ENCODE data around the genes ATP8B3, REXO1, BTBD2 and AP3D1.

- PRO-cap = no peak
These were observed 23.3 kb upstream of the TCF3 start for GRCh38 chr19:1675565-1676171.

- PRO-cap = unidirectional peak, plus-strand start at chr19:1812497
These were observed at the start of gene ATP8B3 for GRCh38 chr19:1811943-1813186. ATP8B3 (minus strand) TSS chr19:1812276.

DNA sequence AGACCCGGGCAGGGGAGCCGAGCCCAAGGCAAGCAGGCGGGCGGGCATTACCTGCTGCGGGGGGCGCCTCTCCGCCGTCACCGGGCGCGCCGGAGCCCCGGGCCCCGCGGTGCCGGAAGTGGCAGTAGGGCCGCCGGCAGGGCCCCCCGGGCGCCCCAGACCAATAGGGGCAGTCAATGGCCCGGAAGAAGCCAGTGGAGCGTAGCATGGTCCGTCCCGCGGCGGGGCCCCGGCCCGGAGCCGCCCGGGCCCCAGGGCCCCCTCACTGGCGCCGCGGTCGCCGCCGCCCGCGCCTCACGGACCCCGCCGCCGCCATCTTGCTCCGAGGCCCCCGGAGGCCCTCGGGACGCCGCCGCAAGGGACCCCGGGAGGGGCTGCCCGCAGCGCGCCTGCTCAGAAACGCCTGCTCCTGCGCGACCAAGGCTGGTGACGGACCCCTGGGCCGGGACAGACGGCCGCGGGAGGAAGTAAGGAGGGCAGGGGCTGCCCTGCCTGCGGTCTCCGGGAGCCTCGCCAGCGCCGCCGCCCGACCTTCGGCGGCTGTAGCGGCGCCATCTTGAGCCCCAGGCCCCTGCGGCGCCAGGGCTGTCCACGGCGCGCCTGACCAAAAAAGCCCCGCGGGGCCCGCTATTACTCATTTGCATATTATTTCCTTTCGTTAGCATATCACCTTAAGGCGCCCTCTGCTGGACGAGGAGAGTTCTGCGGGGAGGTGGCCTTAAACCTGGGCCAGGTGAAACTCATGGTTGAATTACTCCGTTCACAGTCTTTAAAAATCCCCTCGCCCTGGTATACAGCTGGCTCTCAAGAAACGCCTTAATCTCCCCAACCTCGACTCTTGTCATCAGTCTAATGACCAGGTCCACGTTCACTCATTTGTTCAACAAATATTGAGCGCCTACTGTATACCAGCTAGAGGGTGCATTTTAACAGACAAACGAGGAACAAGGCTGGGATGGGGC, at the start of gene REXO1:
Gene REXO1, minus strand, starts transcription at position 333 of the 962 bp plus-strand sequence.
- PRO-cap = bidirectional peak, plus-strand start at position 344 of the sequence, minus-strand start at position 319 of the sequence; unidirectional peak, minus-strand start at position 575 of the sequence

DNA sequence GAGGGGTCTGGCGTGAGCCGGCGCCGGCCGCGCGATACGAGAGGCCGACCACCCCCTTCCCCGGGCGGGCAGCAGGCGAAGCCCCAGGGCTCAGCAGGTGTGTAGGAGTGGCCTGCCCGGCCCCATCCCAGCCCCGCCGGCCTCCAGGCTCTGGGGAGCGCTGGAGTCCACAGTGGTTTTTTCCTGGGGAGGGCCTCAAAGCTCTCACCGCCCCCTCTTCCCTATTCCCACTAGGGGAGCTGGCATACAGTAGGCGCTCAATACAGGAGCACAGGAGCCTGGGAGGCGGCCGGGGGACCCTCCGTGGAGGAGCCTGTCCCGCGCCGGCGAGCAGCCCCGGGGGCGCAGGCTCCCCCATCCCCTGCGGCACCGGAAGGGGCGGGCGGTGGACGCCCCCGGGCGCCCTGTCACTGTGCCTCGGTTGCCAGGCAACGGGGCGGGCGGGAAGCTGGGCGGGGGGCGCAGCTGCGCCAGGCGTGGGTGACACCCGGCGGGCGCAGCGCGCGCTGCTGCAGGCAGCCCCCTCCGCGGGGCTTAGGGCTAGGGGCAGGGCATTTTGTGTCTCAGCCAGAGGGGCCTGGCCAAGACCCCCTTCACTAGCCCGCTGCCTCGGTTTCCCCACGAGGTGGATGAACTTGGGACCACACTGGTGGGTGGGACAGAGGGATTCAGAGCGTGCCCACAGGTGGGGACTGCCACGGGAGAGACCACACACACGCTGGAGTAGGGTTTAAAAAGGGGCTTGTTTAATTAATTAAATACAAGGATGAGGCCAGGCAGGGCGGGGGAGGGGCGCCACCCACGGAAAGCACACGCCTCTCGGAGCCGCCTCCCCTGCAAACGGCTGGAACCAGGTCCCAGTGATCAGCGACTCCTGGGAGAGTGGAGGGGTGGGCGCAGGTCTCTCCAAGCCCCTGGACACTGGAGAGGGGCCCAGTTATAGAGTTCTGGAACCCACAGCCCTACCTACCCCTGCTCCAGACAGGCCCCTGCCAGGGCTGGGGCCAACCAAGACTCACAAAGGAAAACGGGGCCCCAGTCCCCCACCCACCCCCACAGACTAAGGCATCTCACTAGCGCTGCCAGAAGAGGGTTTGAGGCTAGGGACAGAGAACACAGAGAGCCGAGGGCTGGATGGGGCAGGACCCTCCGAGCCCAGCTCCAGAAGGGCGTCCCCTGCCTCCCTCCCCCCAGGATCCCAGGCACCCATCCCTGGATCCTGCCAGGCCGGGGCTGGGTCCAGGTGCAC, 3.8 kb upstream of the REXO1 start:
- PRO-cap = no peak

- PRO-cap = no peak
These were observed 2.1 kb downstream of the ADAT3 start for GRCh38 chr19:1907283-1907733.

GRCh38 chr19:1911753-1912654, 6.8 kb downstream of the ADAT3 start:
- PRO-cap = no peak

GRCh38 chr19:1921848-1922105, 16.6 kb downstream of the ADAT3 start:
- PRO-cap = no peak

- PRO-cap = unidirectional peak, minus-strand start at chr19:2015706
These were observed at the start of gene BTBD2 for GRCh38 chr19:2014862-2016025. BTBD2 (minus strand) TSS chr19:2015714.

GRCh38 chr19:2042519-2043114, 8.4 kb downstream of the MKNK2 start:
- PRO-cap = no peak

DNA sequence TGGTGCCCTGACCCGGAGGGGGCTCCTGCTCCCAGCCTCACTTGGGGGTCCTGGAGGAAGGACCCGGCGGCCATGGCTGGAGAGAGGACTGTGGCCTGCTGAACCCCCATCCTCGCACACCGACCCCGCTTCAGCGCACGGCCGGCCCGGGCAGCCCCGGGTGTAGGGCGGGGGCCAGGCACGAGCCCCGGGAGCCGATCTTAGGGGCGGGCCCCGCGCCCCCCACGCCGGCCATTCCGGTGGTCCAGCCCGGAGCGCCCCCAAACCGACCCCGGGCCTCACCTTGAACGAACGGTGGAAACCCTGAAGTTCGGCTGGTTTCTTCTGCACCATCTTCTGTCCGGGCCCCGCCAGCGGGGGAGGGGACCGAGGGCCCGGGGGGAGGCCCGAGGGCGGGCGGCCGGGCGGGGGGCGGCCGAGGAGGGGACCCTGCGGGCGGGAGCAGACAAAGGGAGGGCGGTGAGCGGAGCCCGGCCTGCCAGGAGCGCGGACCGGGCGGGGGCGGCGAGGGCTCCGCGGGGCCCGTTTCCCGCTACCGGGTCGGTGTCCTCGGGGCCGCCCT, 444 bp downstream of the MKNK2 start:
- PRO-cap = no peak

GRCh38 chr19:2051711-2052829, 1.0 kb upstream of the MKNK2 start:
- PRO-cap = no peak

DNA sequence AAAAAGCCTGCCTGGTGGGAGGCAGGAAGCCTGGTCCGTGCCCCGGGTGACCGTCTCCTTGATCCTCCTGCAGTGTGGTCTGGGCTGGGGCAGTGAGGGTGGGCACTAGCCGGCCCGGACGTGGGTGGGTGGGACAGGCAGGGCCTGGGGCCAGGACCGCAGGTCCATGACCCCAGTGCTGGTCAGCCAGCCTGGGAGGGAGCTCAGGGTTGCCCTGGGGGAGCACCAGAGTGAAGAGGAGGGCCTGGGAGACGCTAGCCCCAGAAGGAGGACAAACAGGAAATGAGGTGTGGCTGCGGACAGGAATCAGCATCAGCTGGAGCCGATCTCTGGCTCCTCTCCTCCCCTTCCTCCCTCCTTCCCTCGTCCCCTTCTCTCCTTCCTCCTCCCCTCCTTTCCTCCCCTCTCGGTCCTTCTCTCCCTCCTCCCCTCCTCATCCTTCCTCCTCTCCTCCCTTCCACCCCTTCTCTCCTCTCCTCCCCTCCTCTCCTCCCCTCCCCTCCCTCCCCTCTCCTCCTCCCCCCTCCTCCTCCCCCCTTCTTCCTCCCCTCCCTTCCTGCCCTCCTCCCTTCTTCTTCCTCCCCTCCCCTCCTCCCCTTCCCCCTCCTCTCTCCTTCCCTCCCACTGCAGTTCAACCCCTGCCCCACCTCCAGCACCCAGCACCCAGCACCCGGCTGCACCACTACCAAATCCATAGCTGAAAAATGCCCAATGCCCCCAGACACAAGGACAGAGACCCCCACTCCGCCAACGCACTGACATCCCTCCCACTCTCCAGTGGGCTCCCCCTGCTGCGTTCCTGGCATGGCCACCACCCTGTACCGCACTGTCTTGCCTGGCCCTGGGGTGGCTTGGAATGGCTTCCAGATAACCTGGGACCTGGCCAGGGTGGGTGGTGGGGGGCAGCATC, 5.4 kb upstream of the MKNK2 start:
- PRO-cap = no peak

- PRO-cap = bidirectional peak, plus-strand start at chr19:2061668, minus-strand start at chr19:2061475
These were observed 9.8 kb upstream of the MKNK2 start for GRCh38 chr19:2060523-2061597.

- PRO-cap = no peak
These were observed 20.1 kb upstream of the MKNK2 start for GRCh38 chr19:2070875-2071736.

GRCh38 chr19:2118306-2119039, 21.8 kb downstream of the IZUMO4 start:
- PRO-cap = no peak

DNA sequence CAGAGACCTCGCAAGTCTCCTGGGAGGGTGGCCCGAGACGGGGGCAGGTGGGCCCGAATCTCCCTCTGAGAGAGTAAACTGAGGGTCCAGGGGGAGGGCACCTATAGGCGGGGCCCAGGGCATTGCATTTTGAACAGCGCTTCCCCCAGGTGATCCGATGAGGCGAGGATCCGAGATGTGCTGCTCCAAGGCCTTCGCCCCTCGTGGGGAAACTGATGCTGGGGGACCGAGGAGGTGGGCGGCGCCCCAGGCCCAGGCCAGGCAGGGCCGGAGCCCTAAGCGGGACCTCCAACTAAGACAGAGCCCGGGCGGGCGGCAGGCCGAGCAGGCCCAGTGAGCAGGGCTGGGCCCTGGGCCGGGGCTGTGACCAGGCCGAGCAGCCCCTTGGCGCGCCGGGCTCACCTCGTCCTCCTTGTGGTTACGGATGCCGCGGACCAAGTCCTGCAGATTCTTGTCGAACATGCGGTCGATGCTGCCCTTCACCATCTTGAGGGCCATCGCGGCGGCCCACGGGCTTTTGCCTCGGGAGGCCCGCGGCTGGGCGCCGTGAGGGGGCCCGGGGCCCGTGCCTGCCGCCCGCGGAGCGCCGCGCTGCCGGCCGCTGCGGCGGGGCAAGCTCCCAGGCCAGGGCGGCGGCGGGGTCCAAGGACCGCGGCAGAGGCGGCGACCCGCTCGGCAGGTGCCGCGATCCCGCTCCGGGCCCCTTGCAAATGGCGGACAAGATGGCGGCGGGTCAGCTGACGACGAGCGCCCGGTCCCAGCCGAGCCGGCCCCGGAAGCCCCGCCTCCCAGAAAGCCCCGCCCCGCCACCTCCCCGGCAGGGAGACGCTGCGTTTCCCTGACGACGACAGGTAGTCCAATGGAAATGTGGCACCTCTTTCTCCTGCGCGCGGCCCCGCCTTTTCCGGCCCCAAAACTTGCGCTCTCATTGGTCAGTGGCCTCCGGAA, at the start of gene AP3D1:
Gene AP3D1, minus strand, starts transcription at position 730 of the 948 bp plus-strand sequence.
- PRO-cap = unidirectional peak, minus-strand start at position 719 of the sequence

DNA sequence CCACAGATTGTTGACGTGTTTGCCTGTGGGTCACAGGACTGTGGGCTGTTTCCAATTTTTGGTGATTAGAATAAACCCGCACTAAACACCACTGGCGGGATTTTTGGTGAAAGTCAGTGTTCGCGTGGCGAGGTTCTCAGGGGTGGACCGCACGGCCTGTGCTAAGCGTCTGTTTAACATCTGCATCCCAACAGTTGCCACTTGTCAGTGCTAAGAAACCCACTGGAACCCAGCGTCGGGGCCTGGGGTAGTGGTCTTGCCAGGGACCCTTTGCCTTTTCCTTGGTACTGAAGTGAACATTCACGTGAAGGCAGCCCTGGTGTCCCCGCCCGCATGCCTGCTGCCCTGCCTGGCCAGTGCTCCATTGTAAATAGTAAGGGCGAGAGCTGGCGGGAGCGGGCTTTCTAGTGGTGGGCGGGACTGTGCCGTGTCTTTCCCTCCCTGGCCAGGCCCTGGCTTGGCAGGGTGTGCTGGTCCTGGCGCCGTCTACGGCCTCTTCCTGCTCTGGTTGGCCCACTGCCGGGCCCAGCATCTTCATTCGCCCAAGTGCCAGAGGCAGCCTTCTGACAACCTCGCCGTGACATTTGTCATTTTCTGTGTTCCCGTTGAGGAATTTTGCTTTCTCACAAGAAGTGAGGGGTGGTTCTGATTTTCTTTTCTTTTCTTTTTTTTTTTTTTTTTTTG, 3.5 kb downstream of the DOT1L start:
- PRO-cap = no peak

GRCh38 chr19:2167755-2168822, 4.4 kb downstream of the DOT1L start:
- PRO-cap = no peak

- PRO-cap = no peak
These were observed 12.7 kb downstream of the DOT1L start for GRCh38 chr19:2176242-2177004.

DNA sequence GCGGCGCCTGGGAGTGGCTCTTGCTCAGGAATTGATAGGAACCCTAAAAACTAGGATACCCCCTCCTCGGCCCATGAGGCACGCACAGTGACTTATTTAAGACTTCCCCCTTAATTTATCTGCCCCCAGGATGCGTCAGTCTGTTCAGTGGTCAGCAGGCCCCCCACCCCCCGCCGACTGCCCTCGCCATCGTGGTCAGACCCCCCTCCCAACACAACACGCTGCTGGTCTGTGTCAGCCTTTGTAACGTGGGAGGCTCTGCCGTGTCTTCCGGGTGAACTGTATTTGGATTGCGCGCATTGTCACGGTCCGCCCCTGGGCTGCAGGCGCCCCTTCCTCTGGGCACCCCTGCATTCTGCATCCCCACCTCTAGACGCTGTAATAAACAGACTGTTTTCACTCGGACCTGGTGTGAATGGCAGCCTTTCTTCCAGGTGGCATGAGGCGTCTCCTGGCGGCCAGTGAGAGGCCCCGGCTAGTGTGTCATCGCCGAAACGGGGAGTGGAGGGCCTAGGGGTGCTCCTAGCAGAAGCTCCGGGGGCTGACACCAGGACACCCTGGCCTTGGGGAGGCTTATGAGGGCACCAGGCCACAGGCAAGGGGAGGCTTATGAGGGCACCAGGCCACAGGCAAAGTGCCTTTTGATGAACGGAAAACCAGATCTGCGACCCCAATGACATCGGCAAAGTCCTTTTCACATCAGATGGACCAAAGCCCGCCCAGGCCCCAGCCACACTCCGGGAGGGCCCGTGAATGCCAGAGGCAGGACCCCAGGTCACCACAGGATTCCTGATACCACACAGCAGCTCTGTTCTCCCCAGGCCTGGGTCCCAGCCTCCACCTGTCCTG, 3.7 kb downstream of the PLEKHJ1 start:
- PRO-cap = no peak